Fibroblast of villous mesenchyme (primary cell): ENCODE results near the genes CTXND2, TNFAIP8L2 and TMOD4.

- CAGE, long polyA plus RNA: no peak
Measured at GRCh38 chr1:150280083-150280865, 2.1 kb upstream of the CIART start.

DNA sequence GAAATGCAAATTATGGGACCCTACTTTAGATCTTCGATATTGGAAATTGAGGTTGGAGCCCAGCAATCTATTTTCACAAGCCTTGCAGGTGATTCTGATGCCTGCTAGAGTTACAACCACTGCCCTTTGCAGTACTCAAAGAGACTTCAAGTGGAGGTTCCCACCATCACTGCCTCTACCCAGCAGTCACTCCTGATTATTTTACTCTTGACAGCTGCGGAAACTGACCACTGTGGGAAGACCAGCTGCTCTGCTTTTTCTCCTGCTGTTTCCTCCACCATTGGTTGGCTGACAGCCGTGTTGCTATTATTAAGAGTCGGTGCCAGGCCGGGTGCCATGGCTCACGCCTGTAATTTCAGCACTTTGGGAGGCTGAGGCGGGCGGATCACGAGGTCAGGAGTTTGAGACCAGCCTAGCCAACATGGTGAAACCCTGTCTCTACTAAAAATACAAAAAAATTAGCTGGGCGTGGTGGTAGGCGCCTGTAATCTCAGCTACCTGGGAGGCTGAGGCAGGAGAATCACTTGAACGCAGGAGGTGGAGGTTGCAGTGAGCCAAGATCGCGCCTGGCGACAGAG, 11.2 kb upstream of the PRPF3 start:
- CAGE, long polyA plus RNA: no peak

DNA sequence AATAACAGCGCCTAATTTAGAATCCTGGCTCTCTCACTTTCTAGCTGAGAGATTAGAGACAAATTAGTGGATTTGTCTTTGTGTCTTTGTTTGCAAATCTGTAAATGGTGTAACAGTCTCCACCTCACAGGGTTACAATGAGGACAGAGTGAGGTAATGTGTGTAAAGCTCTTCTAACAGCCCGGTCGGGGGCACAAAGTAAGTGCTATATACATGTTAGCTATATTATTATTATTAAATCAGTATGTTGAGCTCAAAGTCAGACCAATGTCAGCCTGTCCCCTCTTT, 5.0 kb upstream of the ADAMTSL4 start:
- CAGE, long polyA plus RNA: no peak

GRCh38 chr1:150545180-150546225, 3.7 kb upstream of the ADAMTSL4 start:
- CAGE, long polyA plus RNA: no peak

GRCh38 chr1:150566621-150567032, 12.8 kb downstream of the MCL1 start:
- CAGE, long polyA plus RNA: no peak

DNA sequence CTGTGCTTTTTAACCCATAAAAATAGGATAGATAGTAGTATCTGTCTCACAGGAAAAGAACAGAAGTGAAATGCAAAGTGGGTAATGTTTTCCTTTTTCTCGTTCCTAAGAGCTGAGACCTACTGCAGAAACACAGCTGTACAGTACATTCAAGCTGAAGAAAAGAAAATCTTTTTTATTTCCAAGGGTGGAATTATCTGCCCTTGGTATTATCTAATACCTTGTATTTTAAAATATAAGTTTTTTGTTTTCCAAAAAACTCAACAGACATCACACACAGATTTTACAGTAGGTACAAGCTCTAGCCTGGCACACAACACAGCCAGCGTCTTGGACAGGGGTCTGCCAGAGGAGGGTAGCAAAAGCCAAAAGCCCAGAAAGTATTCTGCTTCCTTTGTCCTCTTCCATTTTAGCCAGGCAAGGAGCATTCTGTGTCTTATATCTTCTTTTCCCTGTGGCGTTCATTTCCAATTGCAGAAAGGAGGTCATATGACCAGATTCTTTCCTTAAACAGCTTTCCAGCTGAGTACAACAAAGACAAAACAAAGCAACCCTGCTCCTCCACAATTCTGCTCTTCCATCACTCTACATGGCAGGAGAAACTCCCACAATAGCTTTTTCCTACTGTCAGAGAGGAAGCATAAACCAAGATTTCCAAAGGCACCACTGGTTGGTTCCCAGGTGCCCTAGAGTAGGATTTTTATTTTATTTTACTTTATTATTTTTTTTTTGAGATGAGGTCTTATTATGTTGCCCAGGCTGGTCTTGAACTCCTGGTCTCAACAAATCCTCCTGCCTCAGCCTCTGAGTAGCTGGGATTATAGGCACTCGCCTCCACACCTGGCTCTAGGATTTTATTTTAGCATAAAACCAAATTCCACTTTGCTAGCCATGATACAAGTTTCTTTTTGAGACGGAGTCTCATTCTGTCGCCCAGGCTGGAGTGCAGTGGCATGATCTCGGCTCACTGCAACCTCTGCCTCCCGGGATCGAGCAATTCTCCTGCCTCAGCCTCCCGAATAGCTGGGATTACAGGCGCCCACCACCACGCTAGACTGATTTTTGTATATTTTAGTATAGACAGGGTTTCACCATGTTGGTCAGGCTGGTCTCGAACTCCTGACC, 19.6 kb downstream of the ENSA start:
- CAGE, long polyA plus RNA: no peak

DNA sequence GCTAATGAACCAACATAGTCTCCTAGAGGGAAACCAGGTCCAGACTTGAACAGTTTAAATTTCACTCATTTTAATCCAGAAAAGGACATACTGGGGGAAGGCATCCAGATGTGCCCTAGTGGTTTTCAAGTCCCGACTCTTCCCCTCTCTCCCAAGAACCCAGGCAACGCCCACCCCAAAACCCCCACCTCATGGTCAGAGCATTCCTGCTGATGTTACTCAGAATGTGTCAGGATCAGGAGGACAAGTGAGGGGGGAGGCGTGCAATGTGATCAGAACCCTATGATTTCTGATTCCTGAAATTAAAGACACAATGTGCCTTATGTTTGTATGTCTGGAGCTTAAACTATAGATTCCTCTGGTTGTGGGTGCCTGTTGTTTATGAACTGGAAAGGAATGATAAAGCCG, 1.6 kb upstream of the CTSK start:
- CAGE, long polyA plus RNA: no peak

GRCh38 chr1:150874665-150875257, 1.6 kb downstream of the ARNT start:
- CAGE, long polyA plus RNA: no peak

- CAGE, long polyA plus RNA: no peak
Measured at GRCh38 chr1:150887001-150887312, at the start of gene CTXND2. CTXND2 (plus strand) TSS chr1:150887136.

- CAGE, long polyA plus RNA: no peak
Measured at GRCh38 chr1:150972505-150972900, 2.1 kb downstream of the CERS2 start.

GRCh38 chr1:151008891-151009455, 724 bp downstream of the PRUNE1 start:
- CAGE, long polyA plus RNA: no peak

- CAGE, long polyA plus RNA: no peak
Measured at GRCh38 chr1:151156422-151157507, at the start of gene TNFAIP8L2. TNFAIP8L2 (plus strand) TSS chr1:151156649.

- CAGE, long polyA plus RNA: no peak
Measured at GRCh38 chr1:151175828-151176330, at the start of gene TMOD4. TMOD4 (minus strand) TSS chr1:151175981.

- CAGE, long polyA plus RNA: no peak
Measured at GRCh38 chr1:151283704-151283935, 1.5 kb downstream of the ZNF687 start.

GRCh38 chr1:151290347-151290574, 8.2 kb downstream of the ZNF687 start:
- CAGE, long polyA plus RNA: no peak

GRCh38 chr1:151309869-151310425, 17.3 kb downstream of the PI4KB start:
- CAGE, long polyA plus RNA: no peak

GRCh38 chr1:151370107-151370601, 2.4 kb downstream of the SELENBP1 start:
- CAGE, long polyA plus RNA: no peak

DNA sequence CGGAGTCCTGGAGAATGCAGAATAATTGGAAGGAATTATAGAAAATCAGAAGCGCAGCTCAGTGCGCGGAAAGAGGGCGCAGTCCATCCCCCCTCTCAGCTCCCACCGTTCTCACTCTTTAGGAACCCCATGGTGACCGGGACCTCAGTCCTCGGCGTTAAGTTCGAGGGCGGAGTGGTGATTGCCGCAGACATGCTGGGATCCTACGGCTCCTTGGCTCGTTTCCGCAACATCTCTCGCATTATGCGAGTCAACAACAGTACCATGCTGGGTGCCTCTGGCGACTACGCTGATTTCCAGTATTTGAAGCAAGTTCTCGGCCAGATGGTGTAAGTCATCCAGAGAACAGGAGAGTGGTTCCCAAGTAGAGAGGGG, 473 bp downstream of the PSMB4 start:
- CAGE, long polyA plus RNA: no peak

- CAGE, long polyA plus RNA: no peak
Measured at GRCh38 chr1:151401710-151402213, 2.4 kb downstream of the PSMB4 start.

- CAGE, long polyA plus RNA: no peak
Measured at GRCh38 chr1:151412133-151413103, 13.0 kb downstream of the PSMB4 start.